Measurements from ENCODE around the genes BANP and ZFPM1.

DNA sequence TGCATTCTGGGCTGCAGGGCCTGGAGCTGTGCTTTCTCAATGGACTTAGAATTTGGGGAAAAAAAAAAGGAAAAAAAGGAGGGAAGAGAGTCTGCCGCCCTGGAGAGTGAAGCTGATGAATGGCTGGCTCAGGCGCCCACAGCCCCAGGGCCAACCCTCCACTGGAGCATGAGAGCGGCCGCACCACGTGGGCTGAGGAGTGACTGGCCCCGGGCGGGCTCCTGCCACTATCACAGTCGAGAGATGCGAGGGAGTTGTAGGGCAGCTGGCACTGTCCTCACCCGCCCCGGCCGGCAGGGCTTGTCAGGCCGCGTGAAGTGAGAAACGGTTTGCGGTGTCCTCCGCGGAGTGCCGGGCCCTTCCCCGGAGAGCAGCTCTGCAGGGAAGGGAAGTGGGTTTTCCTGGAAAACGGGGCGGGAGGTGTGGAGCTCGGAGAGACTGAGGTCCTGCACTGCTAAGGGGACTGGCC, 45.9 kb downstream of the JPH3 start:
- PRO-cap, 2 experiments: no peak in any of the 2 experiments

GRCh38 chr16:87791176-87791706, 25.5 kb upstream of the KLHDC4 start:
- PRO-cap, 2 experiments: no peak in any of the 2 experiments

DNA sequence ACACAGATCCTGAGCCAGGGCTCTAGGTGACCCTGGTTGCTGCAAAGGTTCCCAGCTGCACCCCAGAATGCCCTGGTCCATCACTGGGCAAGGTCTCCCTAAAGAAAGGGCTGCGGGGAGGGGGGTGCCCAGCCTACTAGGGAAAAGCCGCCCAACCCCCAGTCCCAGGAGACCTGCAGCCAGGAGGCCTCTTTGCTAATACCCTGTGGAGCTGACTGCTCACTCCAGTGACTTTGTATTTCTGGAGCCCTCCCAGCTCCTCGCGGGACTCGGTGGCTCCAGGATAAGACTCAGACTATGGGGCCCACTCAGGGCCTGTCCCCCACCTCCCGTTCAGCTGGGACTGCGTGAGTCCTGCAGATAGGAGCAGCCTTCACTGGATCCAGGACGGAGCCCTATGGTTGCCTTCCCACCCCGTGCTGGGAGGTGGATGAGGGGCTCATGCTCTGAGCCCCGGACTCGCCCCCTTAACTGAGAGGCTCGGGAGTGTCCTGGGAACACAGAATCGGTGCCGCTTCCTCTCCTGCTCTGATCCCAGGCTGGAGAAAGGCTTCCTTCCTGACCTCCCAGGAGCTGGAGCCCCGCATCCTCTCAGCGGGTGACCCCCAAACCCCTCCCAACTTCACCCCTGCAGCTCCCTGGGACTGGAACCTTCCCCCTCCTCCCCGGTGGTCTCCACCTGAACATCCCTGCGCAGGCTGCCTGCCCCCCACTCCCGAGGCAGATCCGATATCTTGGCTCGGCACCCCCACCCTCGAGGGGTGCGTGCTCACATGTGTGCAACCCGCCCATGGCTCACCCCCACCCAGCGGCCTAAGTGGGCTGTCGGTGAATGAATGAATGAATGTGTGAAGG, 40.0 kb downstream of the SLC7A5 start:
- PRO-cap, 2 experiments: no peak in any of the 2 experiments

GRCh38 chr16:87868092-87868677, 1.1 kb downstream of the SLC7A5 start:
- PRO-cap, 2 experiments: no peak in any of the 2 experiments

DNA sequence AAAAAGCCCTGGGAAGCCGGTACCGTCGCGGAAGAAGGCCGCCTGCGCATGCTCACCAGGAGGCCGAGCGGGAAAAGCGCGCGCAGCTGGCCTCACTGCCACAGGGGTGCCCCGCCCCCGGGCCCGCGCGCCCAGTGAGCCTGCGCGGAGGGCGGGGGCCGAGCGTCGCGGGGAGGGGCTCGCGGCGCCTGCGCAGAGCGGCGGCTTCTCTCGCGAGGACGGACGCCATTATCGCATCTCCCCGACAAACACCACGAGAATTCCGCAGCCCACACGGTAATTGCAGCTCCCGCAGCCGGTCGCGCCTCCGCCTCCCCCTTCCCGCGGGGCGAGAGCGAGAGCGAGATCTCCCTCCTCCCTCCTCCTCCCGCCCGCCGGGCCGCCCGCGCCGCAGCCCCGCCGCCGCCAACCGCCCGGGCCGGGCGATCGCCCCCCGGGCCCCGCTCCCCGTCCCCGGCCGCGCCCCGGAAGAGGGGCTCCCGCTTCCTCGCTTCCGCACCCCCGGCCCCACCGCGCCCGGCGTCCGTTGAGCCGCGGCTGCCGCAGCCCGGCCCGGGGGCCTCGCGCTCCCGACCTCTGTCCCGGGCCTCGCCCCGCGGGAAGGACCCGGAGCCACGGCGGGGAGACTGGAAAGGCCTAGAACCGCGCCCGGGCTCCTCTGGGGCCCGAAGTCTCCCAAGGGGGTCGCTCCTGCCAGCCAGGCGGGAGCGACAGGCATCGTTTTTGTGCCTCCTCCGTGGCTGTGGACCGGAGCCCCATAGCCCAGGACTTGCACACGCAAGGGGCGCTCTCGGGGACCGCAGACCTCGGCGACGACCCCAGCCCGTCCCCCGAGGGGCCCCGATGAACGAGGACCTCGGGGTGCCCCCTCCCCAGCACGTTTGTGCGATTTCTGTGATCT, at the start of gene BANP:
Gene BANP, plus strand, starts transcription at position 195 of the 901 bp plus-strand sequence.
- PRO-cap, 2 experiments: peak in 2 of 2 experiments; most common plus-strand start position 244 of the sequence (in 1); most common minus-strand start position 27 of the sequence (in 1)

- PRO-cap, 2 experiments: no peak in any of the 2 experiments
Observed at GRCh38 chr16:87952141-87952744, 1.0 kb downstream of the BANP start.

- PRO-cap, 2 experiments: no peak in any of the 2 experiments
Observed at GRCh38 chr16:87955386-87956116, 4.3 kb downstream of the BANP start.

- PRO-cap, 2 experiments: no peak in any of the 2 experiments
Observed at GRCh38 chr16:88019064-88020041, 68.1 kb downstream of the BANP start.

DNA sequence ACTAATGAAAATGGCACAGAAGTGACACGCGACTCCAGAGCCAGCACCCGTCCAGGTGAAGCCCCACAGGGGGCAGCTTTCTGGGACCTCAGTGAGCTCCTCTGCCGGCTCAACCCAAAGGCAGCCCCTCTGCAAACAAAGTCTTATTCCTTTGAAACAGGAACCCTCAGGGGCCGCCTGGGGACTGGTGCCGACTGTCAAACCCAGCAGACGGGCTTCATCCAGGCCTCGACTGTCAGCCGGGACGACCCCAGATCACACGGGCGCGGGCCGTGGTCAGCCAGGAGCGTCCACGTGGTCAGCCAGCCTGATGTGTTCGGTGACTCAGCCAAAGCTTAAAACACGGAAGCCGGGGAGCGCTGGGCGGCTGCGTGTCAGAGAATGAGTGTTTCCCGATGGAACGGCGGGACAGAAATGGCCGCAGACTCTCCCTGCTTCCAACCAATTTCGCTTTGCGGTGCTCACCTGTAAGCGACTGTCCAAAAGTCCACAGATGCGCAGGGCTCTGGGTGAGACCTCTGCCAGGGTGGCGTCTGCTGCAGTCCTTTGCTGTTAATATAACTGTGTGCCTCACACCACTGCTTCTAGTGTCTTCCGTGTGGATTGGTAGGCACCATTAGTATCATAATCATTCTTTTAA, 199.9 kb downstream of the BANP start:
- PRO-cap, 2 experiments: peak in 1 of 2 experiments; most common plus-strand start position 338 of the sequence (in 1); most common minus-strand start position 296 of the sequence (in 1)

DNA sequence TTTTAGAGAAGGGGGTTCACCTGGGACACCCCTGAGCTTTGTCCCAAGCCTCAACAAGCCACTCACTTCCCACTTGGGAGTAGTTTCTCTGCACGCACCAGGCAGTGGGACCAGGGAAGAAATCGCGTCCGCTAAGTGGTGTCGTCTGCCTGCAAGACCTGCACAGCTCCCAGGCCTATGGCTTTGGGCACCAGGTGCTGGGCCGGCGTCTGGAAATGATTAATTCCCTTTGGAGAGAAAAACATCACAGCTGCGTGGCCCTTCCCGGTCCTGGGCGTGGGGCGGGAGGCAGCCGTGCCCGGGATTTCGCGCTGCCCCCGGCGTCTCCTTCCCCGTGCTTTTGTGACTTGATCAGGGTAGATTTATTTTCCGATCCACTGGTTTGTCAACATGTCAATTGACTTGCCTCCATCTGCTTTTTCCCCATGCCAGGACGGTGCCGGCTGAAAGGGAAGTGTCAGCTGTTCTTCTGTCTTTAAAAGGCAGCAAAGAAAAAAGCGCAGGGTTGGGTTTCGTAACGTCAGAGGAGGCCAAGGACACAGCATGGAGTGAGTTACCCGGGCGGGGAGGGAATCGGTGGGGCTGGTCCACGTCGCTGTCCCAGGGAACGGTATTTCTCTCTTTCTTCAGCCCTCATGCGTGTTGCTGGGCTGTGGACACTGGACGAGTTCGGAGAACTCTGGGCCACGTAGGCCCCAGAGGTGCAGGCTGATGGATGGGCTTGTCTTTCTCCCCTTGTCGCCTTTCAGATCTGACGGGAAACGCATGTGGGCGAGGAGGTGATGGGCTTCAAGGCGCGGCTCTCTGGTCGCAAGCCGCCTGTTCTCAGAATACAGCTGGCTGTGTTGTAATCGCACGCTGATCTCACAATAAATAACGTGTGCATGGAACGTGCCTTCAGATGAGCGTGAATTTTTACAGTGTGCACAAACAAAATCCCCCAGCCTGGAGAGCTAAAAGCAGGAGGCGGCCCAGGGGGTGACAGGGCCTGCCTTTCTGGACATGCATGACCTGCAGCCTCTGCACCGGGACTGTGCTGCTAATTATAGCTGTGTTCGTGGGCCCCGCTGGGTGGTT, 188.1 kb upstream of the ZNF469 start:
- PRO-cap, 2 experiments: no peak in any of the 2 experiments

DNA sequence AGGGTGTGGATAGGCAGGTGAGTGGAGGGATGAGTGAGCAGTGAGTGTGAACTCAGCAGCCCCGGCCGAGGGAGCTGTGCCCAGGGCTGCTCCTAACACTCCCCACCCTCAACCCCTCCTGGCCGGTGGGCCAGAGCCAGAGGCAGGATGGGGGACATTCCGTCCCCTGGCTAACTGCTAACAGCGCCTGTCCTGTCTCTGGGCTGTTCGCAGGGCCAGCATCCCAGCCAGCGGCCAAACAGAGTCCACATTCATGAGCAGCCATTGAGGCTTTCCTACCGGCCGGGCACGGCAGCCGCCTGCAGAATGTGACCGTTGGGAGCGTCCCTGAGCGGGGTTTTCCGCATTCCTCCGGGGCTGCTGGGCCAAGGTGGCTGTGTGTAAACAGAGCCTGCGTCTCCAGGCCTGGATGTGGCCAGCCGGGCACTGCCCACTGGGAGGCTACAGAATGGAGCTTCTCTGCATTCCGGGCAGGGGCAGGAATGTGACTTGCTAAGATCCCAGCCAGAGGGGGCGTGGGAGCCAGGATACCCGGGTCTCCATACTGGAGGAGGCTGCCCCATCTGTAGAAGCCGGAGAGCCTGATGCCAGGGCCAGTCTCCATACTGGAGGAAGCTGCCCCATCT, 5.5 kb downstream of the ZNF469 start:
- PRO-cap, 2 experiments: peak in 2 of 2 experiments; most common plus-strand start position 422 of the sequence (in 1); most common minus-strand start position 308 of the sequence (in 1)

- PRO-cap, 2 experiments: no peak in any of the 2 experiments
Observed at GRCh38 chr16:88392947-88393596, 10.3 kb downstream of the ZNF469 start.

DNA sequence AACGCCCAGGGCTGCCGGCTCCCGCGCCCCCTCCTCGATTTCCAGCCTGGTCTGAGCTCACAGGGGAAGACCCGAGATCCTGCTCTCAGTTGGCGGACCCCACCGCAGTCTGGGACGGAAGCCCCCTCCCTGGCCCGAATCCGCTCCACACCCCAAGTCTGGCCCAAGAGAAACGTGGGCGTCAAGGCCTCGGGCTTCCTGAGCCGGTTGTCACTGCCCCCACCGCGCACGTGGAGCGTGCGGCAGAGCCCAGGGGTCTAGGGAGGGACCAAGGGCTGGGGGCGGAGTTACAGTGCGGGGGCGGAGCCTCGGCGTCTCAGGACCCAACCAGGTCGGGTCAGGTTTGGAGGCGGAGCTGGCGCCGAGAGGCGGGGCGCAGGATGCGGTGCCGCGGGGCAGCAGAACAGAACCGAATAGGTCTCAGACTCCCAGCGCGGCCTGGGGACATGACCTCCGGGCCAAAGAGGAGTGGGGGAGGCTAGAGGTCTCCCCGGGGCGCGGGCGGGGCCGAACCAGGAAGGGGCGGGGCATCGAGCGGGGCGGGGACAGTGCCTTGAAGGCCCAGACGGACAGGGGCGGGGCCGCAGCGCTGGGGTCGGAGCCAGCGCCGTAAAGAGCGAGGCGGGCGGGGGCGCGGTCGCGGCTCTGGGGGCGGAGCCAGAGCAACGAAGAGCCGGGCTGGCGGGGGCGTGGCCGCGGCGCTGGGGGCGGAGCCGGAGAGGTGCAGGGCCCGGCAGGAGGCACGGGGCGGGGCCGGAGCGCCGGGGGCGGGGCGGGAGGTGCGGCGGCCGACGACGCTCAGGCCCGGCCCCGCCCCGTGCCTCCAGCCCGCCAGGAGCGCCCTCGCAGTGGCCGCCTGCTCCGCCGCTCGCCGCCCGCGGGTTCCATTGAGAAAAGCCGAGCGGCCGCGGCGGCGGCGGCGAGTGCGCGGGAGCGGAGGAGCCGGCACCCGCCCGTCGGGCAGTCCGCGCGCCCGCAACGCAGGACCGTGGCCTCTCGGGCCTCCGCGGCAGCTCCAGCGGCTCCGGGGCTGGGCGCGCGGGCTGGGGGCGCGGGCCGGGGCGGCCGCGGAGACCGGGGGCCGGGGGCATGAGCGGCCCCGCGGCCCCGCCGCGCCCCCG, at the start of gene ZFPM1:
Gene ZFPM1, plus strand, starts transcription at position 826 of the 1,121 bp plus-strand sequence.
- PRO-cap, 2 experiments: peak in 2 of 2 experiments; most common plus-strand start position 826 of the sequence (in 1)

GRCh38 chr16:88515276-88515732, 54.9 kb upstream of the ZC3H18 start:
- PRO-cap, 2 experiments: no peak in any of the 2 experiments

- PRO-cap, 2 experiments: no peak in any of the 2 experiments
Observed at GRCh38 chr16:88579008-88579631, 8.9 kb downstream of the ZC3H18 start.

DNA sequence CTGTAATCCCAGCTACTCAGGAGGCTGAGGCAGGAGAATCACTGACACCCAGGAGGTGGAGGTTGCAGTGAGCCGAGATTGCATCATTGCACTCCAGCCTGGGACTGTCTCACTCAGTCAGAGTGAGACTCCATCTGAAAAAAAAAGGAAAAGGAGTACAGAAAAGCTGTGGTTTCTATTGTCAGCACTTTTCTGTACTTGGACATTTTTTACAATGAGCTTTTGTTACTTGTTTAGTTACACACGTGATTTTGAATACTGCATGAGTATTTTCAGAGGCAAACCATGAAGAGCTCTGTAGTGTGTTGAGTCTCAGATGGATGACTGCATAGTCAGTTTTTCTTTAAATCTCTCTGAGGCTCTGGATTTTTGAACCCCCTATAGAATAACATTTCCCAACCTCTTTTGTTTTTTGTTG, 26.3 kb downstream of the ZC3H18 start:
- PRO-cap, 2 experiments: no peak in any of the 2 experiments

- PRO-cap, 2 experiments: no peak in any of the 2 experiments
Observed at GRCh38 chr16:88656143-88656698, 5.4 kb upstream of the CYBA start.

GRCh38 chr16:88691769-88692613, 5.7 kb upstream of the SNAI3 start:
- PRO-cap, 2 experiments: no peak in any of the 2 experiments

DNA sequence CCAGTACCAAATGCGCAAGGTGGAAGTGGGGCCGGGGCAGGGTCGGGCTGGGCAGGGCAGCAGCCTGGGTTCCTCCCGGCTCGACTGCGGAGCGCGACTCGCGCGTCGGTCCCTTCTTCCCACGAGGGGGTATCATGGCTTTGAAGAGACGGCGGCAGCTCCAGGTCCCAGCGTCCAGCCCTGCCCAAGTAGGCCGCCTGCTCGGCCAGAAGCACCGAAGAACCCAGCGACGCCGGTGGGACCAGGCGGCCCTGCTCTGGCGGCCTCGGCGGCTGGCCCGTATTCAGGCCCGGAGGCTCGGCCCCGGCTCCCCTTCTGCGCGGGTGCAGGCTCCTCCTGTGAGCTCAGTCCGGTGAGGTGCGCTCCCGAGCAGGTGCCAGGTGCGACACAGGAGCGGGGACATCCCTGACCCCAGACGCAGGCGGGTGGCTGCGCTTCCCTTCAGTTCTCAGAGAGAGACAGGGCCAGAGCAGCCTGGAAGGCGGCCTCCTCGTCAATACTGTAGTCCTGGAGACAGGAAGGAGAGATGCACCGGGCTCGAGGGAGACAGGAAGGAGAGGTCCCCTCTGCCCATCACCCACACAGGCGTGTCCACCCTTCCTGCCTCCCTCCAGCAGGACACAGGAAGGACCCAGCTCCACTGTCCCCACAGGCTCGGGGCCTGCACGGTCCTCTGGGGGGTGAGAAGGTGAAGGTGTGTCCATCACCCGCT, 8.9 kb downstream of the RNF166 start:
- PRO-cap, 2 experiments: no peak in any of the 2 experiments

DNA sequence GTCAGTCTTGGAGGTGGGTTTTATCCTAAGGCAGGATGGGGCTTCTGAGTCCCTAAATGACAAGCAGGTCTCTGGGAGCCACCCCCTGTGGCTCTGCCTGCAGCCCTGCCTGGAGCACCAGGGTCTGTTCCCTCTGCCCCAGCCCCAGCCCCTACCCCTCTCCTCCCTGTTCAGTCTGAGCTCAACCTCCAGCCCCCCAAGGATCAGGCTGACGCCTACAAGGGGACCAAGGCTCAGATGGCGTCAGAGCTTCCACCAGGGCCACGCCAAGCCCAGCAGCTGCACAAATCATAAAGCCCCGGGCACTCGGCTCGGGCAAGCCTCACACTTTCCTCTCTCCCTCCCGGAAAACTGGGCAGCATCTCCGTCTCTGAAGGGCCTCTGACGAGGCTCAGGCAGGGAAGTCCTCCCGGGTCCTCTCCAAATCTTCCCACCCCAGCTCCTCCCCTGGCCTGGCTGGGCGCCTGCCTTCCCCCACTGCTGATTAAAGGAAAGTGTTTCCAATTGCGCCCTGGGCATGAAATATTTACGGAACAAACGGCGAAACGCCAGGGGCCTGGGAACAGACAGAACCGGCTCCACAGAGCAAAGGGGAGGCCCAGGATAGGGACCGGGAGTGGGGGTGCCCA, 38.6 kb downstream of the PIEZO1 start:
- PRO-cap, 2 experiments: no peak in any of the 2 experiments